Choroid plexus epithelial cell (primary cell): ENCODE measurements around the gene MLLT6.

GRCh38 chr17:37066010-37066490 lies 117.3 kb downstream of the AATF start:
- RRBS: no CpG with 5 or more reads among the region's 17 CpGs

GRCh38 chr17:37086823-37087230 lies 138.1 kb downstream of the AATF start:
- RRBS: no CpG with 5 or more reads among the region's 4 CpGs

GRCh38 chr17:37273262-37274164 lies 102.3 kb upstream of the C17orf78 start:
- RRBS: no CpG with 5 or more reads among the region's 4 CpGs

- RRBS: no CpG with 5 or more reads among the region's 10 CpGs
These were observed 76.2 kb upstream of the C17orf78 start for GRCh38 chr17:37299351-37300225.

DNA sequence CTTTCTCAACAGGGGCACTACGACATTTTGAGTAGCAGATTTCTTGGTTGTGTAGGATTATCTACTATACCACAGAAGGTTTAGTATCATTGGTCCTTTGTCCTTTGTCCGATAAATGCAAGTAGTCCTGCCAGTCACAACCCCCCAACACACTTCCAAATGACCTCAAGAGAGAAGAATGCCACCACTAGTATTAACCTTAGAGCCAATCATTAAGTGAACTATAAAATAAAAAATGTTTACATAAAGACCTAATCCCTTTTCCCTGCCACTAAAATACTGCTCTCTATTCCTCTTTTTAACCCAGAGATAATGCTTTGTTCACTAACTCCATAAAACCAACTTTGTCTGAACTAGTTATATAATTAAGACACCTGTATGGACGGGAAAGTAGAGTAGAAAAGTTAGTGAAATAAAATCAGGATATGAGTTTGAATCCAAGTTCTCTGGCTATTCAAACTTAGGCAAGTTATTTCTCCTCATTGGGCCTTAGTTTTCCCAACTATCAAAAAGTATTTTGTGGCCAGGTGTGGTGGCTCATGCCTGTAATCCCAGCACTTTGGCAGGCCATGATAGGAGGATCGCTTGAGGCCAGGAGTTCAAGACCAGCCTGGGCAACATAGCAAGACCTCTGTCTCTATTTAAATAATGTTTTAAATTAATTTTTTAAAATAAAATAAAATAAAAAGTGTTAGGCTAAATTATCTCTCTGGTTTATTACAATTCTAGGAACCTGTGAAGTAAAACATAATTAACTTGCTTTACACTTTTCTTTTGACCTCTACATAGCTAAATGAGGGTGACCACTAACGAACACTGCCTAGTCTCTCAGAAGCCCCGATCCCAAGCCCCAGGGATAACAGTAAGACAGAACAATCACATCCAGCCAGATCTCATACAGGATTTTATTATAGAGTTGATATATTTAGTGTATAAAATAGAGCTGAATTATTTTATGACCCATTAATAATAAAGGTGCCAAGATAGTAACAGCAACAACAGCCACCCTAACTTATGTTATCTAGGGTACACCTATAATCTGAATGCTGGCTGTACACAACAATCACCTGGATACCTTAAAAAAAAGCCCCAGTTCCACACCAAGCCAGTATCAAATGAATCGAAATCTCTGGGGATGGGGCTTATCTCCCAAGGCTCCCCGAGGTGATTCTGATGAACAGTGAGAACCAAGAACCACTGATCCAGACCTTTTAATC lies 47.6 kb upstream of the C17orf78 start:
- RRBS: no CpG with 5 or more reads among the region's 8 CpGs

- RRBS: no CpG with 5 or more reads among the region's 5 CpGs
These were observed 19.3 kb downstream of the HNF1B start for GRCh38 chr17:37725475-37726038.

DNA sequence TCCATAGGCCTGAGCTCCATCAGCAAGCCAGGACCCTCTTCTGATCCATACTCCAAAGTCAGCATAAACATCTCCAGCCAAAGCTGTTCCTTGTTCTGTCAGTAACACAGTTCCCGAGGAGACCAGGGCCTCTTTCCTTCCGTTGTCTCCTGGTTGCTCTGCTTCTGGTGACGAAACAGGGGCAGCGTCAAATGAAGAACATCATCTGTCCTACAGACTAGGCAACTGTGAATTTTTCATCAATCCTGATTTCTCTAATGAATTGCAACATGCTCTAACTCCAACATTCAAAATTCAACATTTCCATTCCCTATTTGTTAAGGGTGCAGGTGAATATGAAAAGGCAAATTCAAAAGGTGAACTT lies 83.9 kb upstream of the HNF1B start:
- RRBS: no CpG with 5 or more reads among the region's 4 CpGs

DNA sequence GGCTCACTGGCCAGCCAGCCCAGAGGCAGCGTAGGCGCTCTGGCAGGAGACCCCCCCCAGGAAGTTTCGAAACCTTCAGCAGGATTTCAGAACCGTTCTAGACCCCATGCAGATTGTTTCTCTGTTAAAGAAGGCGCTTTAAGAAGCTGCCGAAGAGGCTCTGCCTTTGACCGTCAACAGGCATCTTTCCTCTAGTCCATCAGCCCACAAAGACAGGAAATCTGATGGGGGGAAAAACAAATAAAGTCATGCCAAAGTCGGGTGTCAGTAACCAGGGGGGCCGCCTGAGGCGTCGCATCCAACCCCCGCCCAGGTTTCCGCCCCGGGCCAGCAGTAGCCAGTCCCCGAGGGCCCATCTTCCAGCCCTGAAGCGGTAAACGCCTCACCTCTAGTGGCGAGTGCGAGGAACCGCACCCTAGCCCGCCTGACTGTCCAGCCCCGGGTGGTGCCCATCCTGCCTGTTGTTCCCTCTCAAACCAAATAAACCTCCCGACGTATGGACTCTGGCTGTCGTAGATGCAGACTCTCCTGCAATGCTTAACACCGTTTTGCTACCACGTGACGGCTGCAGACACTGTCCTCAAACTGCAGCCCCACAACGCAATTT lies 79.6 kb upstream of the TBC1D3K start:
- RRBS: no CpG with 5 or more reads among the region's 29 CpGs

DNA sequence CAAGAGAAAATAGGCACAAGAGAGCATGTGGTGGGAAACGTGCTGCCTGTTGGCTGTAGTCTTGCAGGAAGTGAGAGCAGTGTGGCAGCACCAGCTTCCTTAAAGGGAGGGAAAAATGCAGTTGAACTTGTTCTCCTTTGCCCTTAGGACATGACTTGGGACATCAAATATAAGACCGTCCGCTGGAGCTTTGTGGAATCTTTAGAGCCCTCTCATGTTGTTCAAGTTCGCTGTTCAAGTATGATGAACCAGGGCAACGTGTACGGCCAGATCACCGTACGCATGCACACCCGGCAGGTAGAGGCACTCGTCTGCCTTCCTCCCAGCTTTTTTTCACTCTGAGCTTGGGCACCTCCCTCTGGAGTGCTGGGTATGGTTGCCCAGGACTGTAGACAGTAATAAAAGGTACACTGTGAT lies 23.3 kb downstream of the GPR179 start:
- RRBS: no CpG with 5 or more reads among the region's 10 CpGs

DNA sequence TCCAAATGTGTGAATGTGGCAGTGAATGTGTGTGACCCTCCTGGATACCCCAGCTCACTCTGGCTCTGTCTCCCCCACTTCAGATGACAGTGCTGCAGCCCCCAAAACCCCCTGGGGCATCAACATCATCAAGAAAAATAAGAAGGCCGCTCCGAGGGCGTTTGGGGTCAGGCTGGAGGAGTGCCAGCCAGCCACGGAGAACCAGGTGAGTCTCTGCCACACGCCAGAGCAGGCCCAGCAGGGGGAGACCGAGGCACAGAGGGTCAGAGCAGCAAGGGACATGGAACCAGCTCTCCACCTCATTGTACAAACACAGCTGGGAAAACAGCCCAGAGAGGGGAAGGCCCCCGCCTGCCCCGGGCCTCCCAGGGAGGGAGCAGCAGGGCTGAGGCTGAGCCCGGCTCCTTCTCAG lies 53.7 kb downstream of the ARHGAP23 start:
- RRBS: no CpG with 5 or more reads among the region's 9 CpGs

DNA sequence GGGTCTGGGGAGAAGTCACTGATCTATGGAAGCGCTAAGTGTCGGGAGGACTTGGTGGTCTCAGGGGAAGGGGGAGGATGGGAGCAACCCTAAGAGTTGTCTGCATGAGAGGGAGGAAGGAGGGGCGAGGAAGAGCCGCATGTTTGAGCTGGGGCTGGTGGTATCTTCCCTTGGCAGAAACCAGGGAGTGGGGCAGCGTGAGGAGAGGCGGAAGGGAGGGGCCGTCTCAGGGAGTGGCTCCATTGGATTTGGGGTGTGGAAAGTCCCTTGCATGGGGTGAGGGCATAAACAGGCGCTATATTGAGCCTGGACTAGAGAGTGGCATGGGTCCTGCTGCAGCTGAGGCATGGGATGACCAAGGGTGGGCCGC lies 55.8 kb downstream of the ARHGAP23 start:
- RRBS: no CpG with 5 or more reads among the region's 9 CpGs

DNA sequence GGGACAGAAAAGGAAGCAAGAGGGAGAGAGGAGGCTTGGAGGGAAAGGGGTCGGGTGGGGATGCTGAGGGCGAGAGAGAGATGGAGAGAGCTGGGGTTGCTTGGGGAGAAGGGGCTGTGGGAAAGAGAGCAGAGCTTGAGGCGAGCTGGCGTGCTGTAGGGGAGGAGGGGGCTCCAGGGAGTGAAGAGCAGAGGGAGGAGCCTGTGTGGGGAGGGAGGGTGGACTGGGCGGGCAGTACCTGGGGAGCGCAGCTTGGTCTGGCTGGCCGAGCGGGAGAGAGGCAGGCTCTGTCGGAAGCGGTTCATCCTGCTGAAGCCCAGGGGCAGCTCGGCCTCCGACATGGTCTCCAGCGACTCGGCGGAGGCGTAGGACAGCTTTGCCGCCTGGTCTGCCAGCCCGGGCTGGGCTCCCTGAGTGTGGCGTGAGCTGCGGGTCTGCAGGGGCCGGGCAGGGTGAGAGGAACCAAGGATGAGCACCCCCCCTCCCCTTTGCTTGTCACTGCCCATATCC lies 41.8 kb downstream of the SRCIN1 start:
- RRBS: no CpG with 5 or more reads among the region's 21 CpGs

DNA sequence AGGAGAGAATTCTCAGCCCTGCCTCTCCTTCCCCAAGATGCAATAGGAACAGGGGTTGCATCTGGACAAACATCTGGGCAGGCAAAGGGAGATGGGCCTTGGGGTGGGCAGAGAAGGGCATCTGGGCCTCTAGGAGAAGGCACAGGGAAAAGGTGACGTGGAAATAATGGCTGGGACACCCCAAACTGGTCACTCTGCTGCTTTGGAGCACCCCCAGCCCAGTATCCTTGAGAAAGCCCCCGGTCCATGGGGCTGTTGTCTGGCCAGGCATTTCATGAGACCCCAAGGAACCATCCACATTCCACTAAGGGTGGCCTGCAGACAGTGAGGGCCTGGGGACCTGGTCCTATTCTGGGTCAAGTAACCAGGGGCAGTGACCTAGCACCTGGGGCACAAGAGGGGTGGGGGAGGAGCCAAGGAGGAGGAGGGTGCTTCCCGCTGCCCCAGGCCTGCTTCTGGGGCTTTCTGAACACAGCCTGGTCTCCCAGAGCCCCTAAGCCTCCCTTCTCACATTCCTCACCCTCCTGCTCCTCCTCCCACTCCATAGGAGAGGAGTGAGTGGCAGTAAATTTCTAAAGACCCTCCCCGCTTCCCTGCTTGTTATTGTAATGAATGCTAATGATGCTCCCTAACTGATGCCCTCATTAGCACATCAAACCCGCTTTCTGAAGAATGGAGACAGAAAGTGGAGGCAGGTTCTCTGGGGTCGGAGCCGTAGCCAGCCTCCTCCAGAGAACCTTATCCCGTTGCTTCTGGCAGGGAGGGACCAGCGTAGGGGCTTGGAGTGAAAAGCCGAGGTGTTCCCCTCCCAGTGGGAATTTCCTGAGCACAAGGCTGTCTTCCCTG lies 3.5 kb upstream of the SRCIN1 start:
- RRBS: no CpG with 5 or more reads among the region's 10 CpGs

- RRBS: no CpG with 5 or more reads among the region's 122 CpGs
These were observed at the start of gene MLLT6 for GRCh38 chr17:38704765-38705801. MLLT6 (plus strand) TSS chr17:38705273.

- RRBS: no CpG with 5 or more reads among the region's 25 CpGs
These were observed 2.6 kb downstream of the MLLT6 start for GRCh38 chr17:38707488-38708328.

- RRBS: no CpG with 5 or more reads among the region's 10 CpGs
These were observed 5.1 kb downstream of the MLLT6 start for GRCh38 chr17:38710087-38710682.

DNA sequence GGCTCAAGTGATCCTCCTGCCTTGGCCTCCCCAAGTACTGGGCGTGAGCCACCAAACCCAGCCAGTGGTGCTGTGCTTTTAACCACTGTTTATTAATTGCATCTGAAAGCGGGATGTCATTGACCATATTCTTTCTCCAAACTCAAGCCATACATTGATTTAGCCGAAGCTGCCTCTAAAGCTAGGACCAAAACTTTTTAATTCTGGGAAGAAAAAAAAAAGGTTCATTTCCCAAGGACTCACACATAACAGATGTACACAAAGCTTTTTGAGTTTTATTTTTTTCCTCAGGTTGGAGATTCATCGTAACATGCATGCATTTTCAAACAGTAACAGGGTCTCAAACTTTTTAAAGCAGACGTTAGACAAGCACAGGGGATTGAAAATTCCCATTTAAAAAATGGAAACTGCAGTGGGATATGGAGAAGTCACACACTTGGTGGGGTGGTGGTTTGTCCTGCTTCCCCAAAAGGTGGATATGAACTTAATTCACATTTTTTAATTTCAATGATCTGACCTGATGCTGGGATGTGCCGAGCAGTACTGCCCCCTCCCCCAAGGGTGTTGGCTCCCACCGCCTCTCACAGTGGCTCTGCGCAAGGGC lies 13.0 kb downstream of the PSMB3 start:
- RRBS: no CpG with 5 or more reads among the region's 8 CpGs

GRCh38 chr17:38925194-38926104 lies 41.8 kb downstream of the FBXO47 start:
- RRBS: 10% methylated on average over 4 of the region's 16 CpGs

GRCh38 chr17:39064305-39064734 lies 87.1 kb downstream of the PLXDC1 start:
- RRBS: no CpG with 5 or more reads among the region's 5 CpGs

DNA sequence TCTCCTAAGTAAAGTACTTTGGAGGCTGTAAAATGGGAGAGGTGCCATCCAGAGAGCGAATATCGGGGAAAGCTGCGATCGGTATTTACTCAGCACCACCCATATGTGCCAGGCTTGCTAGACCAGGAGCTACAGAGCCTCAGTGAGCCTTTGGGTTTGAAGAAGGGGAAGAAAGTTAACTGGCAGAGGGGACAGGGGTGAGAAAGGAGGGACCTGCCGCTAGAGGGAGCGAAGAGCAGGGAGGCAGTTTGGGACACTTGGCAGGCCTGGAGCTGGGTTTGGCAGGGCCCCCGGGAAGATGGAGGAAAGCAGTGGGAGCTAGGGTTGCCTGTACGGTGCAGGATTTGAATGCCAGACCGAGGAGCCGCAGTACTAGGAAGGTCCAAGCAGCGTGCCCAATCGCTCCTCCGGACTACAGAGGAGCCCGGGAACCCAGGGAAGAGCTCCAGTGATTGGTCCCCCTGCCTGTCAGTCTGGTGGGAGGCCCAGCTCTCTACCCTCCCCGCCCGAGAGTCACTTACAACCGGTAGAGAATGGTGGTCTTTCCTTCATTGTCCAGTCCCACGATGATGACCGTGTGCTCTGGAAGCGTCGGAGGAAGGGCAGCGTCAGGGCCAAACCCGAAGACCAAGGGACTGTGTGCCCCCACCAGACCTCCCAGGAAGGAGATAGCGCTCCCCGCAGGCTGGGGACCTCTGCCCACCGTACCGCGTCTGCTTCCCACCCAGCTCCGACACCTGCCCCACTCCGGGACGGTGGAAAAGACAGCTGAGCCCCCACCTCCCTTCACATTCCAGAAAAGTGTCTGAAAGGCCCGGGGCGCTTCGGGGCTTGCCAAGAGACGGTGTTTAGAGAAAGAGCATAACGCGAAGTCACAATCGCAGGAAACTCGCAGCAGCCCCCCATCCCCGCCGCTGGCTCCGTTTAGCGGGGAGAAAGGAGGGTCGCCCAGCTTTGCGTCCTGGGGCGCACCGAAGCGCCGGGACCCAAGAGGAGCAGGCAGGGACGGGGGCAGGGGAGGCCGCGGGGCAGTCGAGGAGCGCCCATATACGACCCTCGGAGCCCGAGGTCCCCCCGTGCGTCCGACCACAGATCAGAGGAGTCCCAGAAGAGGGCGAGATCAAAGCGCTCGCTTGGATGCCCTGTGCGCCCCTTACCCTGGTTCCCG lies 1.0 kb downstream of the ARL5C start:
- RRBS: 2% methylated on average over 7 of the region's 65 CpGs